Epithelial cell of prostate (primary cell): ENCODE measurements around the genes SPOUT1, KYAT1 and SH3GLB2.

GRCh38 chr9:128691324-128692205, 2.5 kb downstream of the SET start:
- RRBS = no CpG with 5 or more reads among the region's 11 CpGs

- RRBS = no CpG with 5 or more reads among the region's 8 CpGs
Observed at GRCh38 chr9:128697304-128698038, 4.8 kb upstream of the PKN3 start.

- RRBS = under 1% methylated on average over 17 of the region's 43 CpGs
Observed at GRCh38 chr9:128829673-128830479, at the start of gene SPOUT1. Gene SPOUT1 (minus strand): TSS chr9:128829794.

- RRBS = 0% methylated on average over 4 of the region's 49 CpGs
Observed at GRCh38 chr9:128881786-128882244, at the start of gene KYAT1. Gene KYAT1 (minus strand): TSS chr9:128881950.

- RRBS = 4% methylated on average over 4 of the region's 43 CpGs
Observed at GRCh38 chr9:128882245-128883238, 609 bp downstream of the LRRC8A start.

- RRBS = no CpG with 5 or more reads among the region's 3 CpGs
Observed at GRCh38 chr9:128915640-128915871, 5.2 kb upstream of the PHYHD1 start.

DNA sequence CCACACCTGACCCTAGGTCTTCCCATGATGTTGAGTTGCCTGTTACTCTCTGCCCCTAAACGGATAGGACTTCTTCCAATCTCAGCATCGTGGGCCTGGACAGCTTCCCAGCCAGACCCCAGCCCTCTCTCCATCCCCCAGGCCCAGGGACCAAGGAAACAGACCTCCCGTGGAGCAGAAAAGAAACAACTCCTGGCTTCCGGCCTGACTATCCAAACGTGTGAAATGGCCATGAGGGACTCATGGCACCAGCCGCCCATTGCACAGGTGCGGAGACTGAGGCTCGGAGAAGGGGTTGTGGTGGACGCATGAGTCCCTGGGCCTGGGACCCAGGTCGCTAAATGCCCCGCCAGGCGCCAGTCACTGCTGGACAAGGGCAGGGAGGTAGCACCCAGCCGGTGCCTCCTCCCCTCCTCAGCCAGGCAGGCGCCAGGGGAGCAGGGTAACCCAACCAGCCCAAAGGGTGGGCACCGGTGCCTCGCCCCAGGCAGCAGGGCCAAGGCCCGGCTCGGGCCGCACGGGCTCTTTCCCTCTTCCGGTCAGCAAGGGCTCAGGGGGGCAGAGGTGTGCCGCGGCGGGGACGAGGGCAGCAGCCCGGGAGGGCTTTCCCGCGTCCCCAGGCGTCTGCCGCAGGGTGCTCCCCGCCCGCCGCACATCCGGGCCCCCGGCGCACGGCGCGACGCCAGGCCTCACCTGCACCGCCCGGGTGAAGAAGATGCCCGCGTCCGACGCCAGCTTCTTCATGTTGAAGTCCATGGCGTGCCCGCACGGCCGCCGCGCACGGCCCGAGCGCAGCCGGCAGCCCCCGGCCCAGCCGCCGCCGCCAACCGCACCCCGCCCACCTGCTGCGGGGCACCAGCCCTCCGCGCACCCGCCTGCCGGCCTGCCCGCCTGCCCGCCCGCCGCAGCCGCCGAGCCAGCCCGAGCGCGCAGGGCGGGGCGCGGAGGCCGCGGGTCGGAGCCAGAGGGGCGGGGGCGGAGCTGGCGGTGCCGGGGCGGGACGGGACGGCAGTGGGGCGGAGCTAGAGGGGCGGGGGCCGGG, at the start of gene SH3GLB2:
Gene SH3GLB2, minus strand, starts transcription at position 933 of the 1,042 bp plus-strand sequence.
- RRBS = 1% methylated on average over 56 of the region's 92 CpGs

- RRBS = no CpG with 5 or more reads among the region's 8 CpGs
Observed at GRCh38 chr9:129037199-129037461, 704 bp downstream of the MIGA2 start.

GRCh38 chr9:129142878-129143983, 32.0 kb downstream of the PTPA start:
- RRBS = no CpG with 5 or more reads among the region's 17 CpGs

DNA sequence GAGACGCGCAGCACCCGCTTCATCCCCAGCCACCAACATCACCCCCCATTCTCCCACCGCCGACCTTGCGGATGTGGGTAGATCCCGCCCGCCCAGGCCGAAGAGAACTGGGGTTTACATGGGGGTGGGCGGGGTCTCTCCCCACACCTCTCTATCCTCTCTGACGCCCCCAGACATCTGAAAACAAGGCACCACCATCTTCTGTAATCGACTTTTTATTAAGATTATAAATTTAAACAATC, 2.8 kb downstream of the IER5L start:
- RRBS = no CpG with 5 or more reads among the region's 12 CpGs

- RRBS = no CpG with 5 or more reads among the region's 12 CpGs
Observed at GRCh38 chr9:129182532-129183099, 4.6 kb upstream of the IER5L start.

- RRBS = no CpG with 5 or more reads among the region's 14 CpGs
Observed at GRCh38 chr9:129193533-129194163, 15.6 kb upstream of the IER5L start.

- RRBS = no CpG with 5 or more reads among the region's 4 CpGs
Observed at GRCh38 chr9:129322346-129322834, 144.3 kb upstream of the IER5L start.

DNA sequence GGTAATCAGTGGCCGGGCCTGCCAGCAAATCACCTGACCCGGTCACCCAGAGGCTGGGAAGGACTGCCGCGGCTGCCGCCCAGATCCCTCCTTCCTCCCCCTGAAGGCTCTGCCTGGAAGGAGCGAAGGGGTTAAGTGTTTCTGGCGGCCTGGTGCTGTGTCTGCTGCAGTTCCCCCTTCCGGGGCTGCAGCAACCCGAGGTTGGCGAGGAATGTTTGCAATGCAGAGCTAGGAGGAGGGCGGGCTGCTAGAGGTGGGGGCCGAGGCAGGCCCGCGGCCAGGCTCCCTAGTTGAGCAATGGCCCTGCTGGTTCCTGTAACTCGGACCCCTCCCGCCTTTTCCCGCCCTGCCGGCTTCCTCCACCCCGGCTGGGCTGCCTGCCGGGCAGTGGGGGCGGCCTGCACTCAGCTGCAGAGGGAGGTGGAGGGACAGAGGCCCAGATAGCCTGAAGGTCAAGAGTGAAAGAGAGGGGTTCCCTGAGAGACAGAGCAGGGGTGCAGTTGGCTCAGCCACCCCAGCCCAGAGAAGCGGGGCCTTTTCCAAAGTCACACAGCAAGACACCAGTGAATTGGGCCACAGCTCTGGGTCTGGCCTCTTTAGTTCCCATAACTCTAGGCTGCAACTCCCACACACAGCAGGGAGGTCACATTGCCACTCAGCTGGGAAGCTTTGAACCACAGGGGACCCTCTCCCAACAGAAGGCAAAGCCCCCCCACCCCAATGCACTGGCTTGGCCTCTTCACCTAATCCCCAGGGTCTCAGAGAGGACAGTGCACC, 156.4 kb upstream of the IER5L start:
- RRBS = 3% methylated on average over 1 of the region's 22 CpGs

GRCh38 chr9:129382378-129382938, 204.4 kb upstream of the IER5L start:
- RRBS = no CpG with 5 or more reads among the region's 2 CpGs

- RRBS = no CpG with 5 or more reads among the region's 10 CpGs
Observed at GRCh38 chr9:129404977-129405465, 215.9 kb downstream of the C9orf50 start.

- RRBS = 63% methylated on average over 4 of the region's 49 CpGs
Observed at GRCh38 chr9:129414315-129415502, 206.2 kb downstream of the C9orf50 start.

DNA sequence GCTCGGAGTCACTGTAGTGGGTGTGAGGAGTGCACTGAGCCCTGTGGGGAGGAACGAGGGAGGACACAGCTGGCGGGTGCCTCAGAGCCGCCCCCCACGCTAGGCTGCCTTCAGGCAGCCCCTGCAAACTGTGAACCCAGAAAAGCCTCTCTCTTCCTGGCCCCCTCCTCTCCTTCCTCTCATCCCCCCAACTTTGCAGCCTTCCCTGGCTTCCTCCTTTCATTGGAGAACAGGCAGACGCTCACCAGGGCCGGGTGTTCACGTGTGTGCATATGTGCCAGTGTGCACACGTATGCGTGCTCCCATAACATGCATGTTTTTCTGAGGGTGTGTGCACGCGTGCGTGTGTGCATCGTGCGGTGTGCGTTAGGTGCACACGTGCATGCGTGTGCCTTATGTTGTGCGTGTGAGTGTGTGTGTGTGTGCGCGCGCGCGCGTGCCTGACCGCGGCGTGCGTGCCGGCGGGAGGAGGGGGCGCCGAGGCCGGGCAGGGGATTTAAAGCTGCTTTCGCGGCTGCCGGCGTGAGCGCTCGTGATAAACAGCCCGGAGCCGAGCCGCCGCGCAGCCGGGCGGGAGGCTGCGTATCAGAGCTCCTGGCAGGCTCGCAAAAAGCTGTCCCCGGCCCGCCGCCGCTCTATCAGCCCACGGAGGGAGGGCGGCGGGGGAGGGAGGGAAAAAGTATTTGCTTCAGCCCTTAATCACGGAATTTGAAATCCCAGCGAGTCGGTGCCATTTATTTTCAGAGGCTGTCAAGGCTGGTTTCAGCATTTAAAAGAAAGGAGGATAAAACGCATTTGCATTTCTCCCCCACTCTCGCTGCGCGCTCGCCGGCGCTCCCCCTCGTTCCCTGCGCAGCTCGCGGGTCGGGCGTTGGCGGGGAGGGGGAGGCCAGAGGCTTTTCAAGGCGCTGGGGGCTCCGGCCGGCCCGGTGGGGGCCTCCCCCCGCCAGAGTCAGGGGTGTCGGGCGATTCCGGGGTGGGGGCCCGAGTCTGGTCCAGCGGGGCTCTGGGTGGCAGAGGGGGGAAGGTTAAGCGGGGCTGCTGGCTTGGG, 184.0 kb downstream of the C9orf50 start:
- RRBS = 2% methylated on average over 18 of the region's 84 CpGs

GRCh38 chr9:129458693-129459585, 162.0 kb downstream of the C9orf50 start:
- RRBS = 1% methylated on average over 6 of the region's 30 CpGs

DNA sequence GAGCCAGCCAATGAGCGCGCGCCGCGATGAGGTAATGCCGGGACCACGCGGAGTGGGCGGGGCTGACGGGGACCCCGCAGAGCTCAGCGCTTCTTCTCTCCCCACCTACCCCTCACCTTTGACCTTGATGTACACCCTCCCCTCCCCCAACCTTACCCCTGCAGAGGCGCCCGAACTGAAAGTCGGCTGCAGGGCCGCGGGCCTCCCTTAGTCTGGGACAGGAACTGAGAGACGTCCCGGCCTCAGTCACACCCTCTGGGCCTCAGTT, 124.9 kb downstream of the C9orf50 start:
- RRBS = no CpG with 5 or more reads among the region's 19 CpGs